Spinal cord (tissue), 3 donors: ENCODE measurements around the gene KCNMB2.

DNA sequence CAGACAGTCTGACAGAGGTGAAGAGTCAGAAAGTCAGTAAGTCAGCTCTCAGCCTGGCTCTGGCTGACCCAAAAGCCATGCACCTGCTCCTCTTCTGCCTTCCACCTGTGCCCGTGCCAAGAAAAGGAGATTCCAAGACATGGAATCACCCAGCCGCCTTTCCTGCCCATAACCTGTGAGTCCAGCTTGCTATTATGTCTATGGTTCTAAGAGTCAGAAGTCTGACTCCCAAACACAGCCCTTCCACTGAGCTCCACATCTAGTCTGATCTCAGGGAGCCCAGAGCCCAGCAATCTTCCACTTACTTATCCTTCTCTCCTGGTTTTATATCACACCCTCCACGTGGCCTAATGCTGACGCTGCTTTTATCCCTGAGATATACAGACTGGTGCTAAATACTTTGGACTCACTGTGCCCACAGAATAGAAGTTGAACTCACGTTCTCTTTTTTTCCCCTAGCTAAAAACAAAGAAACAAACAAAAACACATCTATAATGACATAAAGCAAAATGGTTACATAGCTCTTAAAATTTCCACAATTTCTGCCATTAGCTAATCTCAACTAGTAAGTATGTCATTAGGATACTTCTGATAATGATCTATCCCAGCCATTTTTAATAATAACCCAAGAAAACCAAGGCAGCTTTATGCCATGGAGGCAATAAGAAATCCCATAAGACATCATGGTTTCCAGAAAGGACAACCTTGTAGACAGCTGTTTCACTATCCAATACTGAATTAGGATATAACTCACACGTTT lies 65.9 kb downstream of the PLD1 start:
- PRO-cap: no peak
- RAMPAGE, long total RNA: no peak

GRCh38 chr3:171768851-171769783 lies 41.2 kb downstream of the PLD1 start:
- PRO-cap: no peak
- RAMPAGE, long total RNA: no peak

DNA sequence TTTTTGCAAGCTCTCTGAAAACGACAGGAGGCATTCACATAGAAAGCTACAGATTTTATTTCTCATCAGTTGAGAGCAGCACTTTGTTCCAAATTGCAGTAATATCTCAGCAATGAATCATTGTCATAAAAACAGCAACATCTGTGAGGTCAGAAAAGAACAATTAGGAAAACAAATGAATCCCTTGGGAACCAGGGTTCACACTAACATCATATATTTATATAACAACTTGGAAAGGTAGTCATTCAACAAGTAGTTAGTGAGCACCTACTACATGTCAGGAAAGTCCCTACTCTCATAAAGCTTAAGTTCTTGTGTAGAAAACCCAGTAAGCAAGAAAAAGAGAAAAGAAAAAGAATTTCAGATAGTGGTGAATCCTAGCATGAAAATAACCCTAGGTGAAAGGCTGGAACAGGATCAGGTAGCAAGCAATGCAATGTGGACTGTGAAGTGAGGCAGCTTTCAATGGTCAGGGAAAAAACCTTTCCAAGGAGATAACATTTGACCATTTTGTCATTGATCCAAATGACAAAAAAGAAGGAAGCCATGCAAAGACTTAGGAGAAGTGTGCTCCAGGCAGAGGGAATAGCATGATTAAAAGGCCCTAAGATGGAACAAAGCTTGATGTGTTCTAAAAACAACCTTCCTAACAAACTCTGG lies 8.2 kb downstream of the PLD1 start:
- PRO-cap: no peak
- RAMPAGE, long total RNA: no peak

DNA sequence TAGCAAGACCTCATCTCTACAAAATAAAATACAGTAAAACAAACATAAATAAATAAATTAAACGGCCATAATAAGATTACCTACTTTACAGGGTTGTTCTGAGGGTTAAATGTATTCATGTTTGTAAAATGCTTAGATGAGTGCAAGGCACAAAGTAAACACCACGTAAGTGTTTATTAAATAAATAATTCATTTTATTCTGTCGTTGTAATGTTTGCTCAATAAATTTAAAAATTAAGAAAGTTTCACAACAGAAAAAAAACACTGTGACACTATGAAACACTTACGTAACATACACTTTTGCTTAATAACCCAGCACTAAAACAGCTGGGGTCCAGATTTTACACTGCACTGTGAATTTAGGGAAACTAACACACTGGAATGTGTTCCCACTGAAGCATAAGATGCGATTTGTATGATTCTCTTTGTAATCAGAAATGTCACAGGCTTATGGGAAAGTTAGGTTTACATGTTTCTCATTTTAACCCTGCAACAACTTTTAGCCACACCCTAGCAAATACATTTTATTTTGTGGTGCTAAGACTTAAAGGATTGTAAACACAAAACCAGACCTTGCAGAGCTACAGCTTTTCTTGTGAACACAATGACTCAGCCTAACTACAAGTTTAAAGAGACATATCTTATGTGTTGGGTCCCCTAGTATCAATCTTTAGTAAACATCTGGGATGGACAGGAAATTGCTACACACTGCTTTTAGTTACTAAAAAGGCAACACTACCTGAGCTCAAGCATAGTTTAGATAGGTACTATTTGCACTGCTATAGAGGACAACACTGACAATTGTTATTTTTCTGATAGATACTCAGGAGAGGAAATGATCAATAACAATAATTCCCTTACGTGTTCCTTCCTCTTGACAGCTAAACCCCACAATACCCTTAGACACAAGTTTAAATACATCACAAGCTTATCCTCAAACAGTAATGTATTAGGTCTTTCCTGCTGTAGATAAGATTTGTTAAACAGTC lies 4.0 kb downstream of the PLD1 start:
- PRO-cap: no peak
- RAMPAGE, long total RNA: no peak

- PRO-cap: no peak
- RAMPAGE, long total RNA: no peak
These were observed 9.3 kb upstream of the TMEM212 start for GRCh38 chr3:171833714-171834345.

DNA sequence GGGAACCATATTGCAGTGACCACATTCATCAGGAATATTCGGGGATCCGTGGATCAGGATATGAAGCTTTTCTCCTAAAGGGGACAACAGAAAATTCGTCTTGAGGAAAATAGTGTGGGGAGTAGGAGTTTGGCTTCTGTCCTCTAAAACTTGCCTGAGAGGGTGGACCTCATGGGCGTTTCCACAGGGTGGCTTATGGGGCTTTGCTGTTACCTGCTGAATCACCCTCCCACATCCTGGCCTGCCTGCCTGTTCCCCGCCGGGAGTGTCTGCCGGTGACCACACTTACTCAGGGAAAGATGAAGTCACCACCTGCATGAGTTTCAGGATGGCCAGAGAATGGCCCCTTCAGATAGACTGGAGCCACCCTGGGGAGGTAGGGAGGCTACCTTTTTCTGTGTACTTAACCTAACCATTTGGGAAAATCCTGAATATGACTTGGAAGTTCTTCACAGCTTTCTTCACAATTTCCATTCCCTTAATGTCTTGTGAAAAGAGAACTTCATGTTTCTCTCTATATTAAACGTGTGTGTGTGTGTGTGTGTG lies 78.4 kb upstream of the FNDC3B start:
- PRO-cap: no peak
- RAMPAGE, long total RNA: no peak

DNA sequence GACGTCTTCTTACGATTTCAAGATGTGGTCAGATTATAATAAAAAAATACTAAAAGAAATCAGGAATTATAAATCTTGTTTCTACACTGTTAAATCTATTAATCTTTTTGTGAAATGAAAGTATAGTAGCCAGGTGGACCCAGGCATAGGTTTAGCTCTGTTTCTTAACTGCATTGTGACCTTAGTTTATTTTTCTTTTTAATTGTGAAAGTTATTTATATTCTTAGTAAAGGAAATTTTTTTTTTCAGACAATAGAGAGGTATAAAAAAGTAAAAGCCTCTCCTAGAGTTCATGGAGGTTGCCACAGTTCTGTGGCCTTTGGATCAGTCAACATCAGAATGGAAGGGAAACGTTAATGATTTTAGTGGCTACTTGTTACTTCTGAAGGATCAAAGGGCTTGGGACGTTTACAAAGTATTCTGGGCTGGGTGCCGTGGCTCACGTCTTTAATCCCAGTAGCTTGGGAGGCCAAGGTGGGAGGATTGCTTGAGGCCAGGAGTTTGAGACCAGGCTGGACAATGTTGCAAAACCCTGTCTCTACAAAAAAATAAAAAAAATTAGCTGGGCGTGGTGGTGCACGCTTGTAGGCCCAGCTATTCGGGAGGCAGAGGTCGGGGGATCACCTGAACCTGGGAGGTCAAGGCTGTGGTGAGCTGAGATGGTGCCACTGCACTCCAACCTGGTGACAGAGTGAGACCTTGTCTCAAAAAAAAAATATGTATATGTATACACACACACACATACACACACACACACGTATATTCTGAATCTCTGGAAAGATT lies 44.6 kb downstream of the FNDC3B start:
- PRO-cap: no peak
- RAMPAGE, long total RNA: no peak

GRCh38 chr3:172098440-172099298 lies 59.3 kb downstream of the FNDC3B start:
- PRO-cap: no peak
- RAMPAGE, long total RNA: no peak

GRCh38 chr3:172162800-172163345 lies 123.5 kb downstream of the FNDC3B start:
- PRO-cap: no peak
- RAMPAGE, long total RNA: no peak

GRCh38 chr3:172280218-172280585 lies 168.1 kb downstream of the GHSR start:
- PRO-cap: no peak
- RAMPAGE, long total RNA: no peak

GRCh38 chr3:172287771-172288857 lies 160.1 kb downstream of the GHSR start:
- PRO-cap: no peak
- RAMPAGE, long total RNA: no peak

DNA sequence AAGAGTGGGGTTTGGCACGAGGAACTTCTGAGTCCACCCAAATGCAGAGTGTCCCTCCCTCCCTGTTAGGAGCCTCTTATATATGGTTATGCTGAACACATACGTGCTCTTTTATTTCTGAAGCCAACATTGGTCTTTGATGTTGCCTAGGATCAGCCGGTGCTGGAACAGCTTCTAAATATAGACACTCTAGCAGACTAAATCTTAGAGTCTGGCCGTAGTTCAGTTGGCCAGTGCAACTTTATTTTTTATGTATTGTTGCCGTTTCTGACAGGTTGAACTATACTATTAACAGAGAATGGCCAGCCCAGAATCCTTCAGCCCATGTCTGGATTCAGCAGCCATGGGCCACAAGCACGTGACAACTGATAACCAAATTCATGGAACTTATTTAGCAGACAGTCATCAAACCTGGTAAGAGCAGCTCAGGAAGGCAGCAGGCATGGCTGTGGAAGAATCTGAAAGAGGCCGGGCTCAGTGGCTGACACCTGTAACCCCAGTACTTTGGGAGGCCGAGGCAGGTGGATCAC lies 128.6 kb downstream of the GHSR start:
- PRO-cap: no peak
- RAMPAGE, long total RNA: no peak

- PRO-cap: no peak
- RAMPAGE, long total RNA: no peak
These were observed 96.6 kb downstream of the GHSR start for GRCh38 chr3:172351562-172352242.

- PRO-cap: no peak
- RAMPAGE, long total RNA: no peak
These were observed 3.2 kb downstream of the TNFSF10 start for GRCh38 chr3:172519614-172520829.

- PRO-cap: no peak
- RAMPAGE, long total RNA: no peak
These were observed 87.1 kb downstream of the NCEH1 start for GRCh38 chr3:172623716-172624171.

GRCh38 chr3:177026230-177027011 lies 170.9 kb downstream of the TBL1XR1 start:
- PRO-cap: no peak
- RAMPAGE, long total RNA: no peak

DNA sequence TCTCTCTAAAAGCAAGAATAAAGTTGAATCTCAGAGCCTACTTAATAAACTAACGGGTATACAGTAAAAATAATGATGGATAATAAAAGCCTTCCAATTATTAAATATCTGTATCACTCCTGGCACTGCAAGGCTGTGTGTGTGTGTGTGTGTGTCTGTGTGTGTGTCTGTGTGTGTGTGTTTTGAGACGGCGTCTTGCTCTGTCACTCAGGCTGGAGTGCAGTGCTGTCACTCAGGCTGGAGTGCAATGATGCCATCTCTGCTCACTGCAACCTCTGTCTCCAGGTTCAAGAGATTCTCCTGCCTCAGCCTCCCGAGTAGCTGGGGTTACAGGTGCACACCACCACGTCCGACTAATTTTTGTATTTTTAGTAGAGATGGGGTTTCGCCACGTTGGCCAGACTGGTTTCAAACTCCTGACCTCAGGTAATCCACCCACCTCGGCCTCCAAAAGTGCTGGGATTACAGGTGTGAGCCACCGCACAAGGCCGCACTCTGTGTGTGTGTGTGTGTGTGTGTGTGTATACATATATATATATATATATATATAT lies 62.4 kb downstream of the TBL1XR1 start:
- PRO-cap: no peak
- RAMPAGE, long total RNA: no peak

DNA sequence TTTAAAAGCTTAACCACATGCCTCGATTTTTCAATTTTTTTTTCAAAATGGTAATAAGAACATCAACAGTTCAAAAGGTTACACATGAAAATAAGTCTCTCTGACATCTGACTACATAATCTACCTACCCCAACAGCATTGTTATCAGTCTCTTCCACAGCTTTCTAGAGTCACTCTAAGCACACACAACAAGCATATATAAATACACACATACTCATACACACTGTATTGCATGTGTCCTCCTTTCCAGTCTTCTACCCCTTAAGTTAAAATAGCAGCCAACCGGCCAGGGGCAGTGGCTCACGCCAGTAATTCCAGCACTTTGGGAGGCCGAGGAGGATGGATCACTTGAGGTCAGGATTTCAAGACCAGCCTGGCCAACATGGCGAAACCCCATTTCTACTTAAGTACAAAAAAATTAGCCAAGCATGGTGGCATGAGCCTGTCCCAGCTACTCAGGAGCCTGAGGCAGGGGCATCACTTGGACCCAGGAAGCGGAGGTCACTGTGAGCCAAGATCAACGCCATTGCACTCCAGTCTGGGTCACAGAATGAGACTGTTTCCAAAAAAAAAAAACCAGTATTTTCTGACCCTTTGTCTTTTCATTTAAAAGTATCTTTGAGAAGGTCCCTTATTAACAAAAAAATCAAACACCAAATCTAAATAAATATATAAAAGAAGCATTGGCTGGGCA lies 12.1 kb downstream of the TBL1XR1 start:
- PRO-cap: no peak
- RAMPAGE, long total RNA: no peak

DNA sequence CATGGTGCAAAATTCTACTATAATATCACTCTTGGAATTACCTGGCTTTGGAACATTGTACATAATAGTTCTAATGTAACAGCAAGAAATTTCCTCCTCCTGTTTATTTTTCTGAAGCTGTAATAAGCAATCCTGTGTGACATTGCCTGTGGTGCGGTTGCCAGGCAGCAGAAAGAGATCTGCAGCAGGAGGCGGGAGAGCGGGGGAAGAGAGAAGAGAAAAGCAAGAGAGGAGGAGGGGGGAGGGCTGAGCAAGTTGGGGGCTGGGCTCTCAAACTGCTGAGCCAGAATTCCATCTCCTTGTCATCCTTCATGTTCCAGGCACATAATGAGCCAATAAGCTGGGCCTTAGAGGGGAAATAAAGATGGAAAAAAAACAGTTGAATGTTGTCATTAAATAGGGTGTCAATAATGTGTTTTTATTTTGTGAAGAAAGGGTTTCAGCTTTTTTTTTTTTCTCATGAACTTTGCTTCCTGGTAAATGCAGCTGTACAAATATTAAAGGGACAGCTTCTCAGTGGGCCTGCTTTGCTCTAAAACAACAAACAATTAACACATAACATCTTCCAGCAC lies 451.3 kb upstream of the KCNMB2 start:
- PRO-cap: no peak
- RAMPAGE, long total RNA: no peak

- PRO-cap: no peak
- RAMPAGE, long total RNA: no peak
These were observed at the start of gene KCNMB2 for GRCh38 chr3:178536137-178537204. KCNMB2 (plus strand) TSS chr3:178536436.